Thoracic aorta endothelial cell (primary cell): Measurements from ENCODE around the gene FAM3D.

DNA sequence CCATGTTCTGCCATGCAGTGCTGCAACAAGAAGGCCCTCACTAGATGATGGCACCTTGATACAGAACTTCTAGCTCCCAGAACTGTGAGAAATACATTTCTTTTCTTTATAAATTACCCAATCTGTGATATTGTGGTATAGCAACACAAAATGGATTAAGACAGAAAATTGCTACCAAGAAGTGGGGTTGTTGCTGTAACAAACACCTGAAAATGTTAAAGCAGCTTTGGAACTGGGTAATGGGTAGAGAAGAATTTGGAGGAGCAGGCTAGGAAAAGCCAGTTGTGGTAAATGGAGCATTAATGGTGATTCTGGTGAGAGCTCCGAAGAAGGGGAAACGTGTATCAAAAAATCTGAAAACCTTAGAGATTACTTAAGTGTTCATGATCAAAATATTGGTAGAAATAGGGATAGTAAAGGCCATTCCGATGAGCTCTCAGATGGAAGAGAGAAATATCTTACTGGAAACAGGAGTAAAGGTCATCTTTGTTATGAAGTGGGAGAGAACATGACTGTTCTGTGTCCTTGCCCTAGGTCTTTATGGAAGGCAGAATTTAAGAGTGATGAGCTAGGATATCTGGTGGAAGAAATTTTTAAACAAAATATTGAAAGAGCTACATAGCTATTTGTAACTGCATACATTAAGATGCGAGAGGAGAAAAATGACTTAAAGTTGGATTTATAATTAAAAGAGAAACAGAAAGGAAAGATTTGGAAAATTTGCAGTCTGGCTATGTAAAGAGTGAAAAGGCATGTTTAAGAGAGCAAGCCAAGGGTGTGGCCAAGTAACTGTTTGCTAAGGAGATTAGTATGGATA, 27.0 kb downstream of the SLMAP start:
- CAGE, long polyA plus RNA = no peak

- CAGE, long polyA plus RNA = no peak
These were observed 2.6 kb upstream of the FLNB start for GRCh38 chr3:58005503-58006104.

GRCh38 chr3:58010107-58011095, 2.2 kb downstream of the FLNB start:
- CAGE, long polyA plus RNA = no peak

DNA sequence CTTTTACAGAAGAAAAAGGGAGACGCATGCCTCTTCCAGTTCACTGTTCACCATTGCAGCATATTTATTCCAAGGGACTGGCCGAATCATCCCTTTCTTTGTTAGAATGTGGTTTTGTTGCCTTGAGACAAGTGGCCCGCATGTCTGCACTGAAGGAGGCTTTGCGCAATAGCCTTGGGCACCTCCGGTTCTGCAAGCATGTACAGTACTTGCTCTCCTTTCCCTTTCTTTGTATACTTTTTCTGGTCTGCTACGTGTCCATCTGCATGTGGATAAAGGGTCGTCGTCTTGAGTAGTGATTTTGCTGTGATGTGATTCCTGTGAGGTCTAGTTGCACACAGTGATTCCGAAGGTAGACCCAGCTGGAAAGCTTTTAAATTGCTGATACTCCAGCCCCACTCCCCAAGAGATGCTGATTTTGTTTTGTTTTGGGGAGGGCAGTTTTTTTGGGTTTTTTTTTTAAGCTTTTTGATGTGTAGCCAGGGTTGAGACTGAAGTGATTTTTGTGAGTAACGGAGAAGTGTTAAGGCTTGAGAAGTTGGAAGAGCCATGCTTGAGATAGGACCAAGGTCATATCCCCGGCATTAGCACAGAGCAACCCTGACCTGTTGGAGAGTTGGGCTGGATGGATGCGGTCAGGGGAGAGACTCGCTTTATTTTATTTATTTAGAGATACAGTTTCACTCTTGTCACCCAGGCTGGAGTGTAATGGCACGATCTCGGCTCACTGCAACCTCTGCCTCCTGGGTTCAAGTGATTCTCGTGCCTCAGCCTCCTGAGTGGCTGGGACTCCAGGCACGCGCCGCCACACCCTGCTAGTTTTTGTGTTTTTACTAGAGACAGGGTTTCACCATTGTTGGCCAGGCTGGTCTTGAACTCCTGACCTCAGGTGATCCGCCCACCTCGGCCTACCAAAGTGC, 43.3 kb downstream of the FLNB start:
- CAGE, long polyA plus RNA = no peak

DNA sequence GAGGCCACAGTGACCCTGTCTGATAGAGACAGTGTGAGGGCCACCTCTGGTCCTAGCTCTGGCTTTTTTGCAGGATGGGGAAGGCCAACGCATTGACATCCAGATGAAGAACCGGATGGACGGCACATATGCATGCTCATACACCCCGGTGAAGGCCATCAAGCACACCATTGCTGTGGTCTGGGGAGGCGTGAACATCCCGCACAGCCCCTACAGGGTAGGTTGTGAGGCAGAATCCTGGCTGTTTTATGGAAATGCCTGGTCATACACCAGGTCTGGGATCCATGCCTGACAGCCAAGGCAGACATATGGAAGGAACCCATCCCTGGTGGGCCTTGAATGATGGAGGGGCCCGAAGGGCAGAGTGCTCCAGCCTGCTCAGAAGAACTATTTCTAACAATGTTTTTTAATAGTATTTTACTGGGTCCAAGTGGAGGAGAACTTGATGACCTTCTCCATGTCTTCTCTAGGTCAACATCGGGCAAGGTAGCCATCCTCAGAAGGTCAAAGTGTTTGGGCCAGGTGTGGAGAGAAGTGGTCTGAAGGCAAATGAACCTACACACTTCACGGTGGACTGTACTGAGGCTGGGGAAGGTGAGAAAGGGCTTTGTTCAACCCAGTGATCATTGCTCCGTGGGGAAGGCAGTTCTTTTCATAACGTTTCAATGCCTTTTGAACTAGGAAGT, 101.0 kb downstream of the FLNB start:
- CAGE, long polyA plus RNA = no peak

DNA sequence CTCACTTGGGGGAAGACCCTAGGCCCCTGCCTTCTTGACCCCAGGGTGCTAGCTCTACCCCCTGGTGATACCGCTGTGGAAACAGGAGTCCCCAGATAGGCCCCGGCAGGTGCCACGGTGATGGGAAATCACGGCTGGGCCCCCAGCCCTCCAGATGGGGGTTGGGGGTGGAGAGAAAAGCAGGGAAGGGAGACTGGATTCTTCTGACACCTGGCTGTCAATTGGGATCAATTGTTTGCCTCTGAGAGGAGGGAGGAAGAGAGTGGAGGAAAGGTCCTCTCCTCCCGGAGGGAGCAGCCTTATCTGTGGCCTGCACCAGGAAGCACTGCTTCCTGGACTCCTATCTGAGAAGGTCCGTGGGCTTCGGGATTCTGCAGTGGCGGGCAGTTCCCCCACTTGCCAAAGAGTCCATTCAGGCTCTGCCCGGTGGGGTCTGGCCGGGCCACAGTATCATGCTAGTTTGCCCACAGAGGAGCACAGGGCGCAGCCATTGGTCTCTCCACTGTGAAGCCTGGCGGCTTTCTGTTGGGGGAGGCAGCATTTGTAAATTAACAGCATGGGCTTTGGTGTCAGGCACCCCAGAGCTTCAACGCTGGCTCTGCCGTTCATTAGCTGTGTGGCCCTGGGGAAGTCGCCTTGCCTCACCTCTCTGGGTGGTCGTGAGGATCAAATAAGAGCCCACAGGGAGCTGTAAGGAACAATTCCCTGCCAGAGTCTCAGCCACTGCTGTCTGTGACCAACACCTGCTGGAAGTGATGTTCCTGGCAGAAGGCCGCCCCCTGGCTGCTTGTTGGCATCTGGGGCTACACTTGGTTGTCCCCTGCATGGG, 37.3 kb downstream of the DNASE1L3 start:
- CAGE, long polyA plus RNA = no peak

- CAGE, long polyA plus RNA = no peak
These were observed 32.6 kb downstream of the DNASE1L3 start for GRCh38 chr3:58178223-58178553.

DNA sequence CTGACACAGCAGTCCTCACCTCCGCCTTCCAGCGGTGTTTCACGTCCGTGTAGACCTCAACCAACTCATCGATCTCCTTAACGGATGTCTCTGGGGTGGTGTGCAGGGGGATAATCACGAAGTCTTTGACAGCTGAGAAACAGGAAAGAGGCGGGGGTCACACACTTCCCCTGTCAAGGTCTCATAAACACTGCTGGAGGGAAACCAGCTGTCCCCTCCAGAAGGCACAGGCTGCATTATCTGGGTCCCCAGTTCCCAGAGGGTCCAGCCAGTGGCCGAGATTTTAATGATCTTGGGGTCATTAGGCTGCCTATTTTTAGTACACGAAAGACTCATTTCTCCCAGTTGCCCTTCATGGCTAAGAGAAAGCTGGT, 9.8 kb downstream of the DNASE1L3 start:
- CAGE, long polyA plus RNA = no peak

DNA sequence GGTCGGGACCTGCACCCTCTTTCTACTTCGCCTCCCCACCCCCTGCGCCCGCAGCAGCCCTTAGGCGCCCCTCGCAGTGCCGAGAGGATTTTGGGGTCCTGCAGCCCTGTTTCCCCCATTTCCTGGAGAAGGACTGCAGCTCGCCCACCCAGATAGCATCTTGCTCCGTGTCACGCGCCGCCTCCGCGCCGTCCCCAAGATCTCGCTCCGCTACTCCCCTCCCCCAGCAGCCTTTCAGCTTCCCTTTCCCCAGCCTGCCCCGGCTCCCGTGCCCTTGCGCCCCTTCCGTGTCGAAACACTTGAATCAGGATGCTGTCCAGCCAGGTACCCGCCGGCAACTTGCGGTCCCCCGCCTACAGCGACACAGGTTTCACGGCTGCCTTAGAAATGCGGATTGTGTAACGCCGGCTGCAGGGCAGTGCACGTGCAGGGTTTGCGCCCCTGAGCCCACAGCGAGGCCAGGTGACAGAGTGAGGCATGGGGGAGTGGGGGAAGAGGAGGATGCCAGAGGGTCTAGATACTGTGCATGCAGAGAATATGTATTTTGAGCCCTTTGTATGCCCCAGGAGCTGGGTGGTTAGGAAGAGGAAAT, 687 bp downstream of the ABHD6 start:
- CAGE, long polyA plus RNA = no peak

DNA sequence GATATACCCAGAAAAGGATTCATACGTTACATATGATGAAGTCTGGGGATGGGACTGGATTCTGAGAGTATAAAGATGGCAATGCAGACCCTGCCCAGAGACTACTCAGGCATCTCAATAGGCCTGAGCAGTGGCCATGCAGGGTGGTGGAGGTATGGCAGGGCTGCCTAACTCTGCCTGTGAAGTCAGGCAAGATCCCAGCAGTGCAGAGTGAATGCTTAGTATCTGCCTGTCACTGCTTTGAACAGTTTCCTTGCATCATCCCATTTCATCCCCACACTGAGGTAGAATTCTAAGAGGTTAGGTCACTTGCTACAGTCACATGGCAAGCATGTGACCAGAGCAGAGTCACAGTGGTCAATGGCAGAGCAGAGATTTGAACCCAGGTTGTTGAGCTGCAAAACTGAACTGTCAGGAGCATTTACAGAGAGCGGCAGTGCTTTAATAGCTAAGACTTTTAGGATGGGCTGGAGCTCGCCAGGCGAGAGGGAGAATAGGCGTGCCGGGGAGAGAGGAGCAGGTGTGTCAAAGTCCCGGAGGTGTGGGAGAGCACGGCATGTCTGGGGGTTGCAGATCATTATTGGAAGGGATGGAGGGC, 4.1 kb downstream of the ABHD6 start:
- CAGE, long polyA plus RNA = no peak

DNA sequence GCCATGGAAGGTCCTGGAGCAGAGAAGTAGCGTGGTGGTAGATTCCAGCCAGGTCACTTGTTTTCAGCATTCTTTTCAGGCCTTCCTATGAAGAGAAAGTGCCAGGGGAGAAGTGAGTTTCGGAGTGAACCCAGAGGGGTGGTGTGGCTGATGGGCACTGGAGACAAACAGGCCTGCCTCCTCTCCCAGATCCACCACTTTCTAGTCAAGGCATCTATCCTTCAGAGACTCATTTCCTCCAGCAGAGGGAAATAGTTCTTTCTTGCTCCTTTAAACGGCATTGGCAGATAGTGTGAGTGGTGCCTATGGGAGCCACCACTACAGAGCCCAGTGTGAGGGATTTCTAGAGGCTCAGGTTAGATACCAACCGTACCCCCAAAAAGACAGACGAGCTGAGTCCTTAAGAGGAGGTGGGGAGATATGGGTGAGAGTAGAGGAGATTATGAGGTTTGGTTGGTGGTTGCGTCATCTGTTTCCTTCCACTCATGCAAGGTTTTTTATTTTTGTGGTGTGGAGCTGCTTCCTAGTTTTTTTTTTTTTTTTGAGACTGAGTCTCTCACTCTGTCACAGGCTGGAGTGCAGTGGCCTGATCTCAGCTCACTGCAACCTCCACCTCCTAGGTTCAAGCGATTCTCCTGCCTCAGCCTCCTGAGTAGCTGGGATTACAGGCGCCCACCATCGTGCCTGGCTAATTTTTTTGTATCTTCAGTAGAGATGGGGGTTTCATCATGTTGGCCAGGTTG, 21.4 kb downstream of the PXK start:
- CAGE, long polyA plus RNA = no peak

GRCh38 chr3:58486939-58487614, 4.8 kb upstream of the KCTD6 start:
- CAGE, long polyA plus RNA = no peak

DNA sequence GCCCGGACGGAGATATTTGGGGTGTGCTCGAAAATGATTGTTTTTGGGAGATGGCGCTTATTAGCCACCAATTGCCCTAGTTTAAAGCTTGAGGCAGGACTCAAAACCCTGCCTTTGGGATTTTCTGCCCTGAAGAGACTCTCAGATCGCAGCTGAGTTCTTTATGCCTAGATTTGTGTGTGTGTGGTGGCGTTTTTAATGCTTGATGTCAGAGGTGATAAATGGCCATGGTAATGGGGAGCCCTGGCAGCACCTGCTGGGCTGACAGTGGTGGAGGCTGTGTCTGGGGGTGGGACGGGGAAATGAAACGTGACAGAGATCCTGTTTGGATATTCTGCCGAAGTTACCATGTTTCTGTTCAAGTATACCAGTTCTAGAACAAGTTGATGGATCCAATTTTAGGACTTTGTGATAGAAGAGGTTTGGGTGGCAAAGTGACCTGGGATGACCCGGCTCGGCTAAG, 674 bp downstream of the KCTD6 start:
- CAGE, long polyA plus RNA = no peak

DNA sequence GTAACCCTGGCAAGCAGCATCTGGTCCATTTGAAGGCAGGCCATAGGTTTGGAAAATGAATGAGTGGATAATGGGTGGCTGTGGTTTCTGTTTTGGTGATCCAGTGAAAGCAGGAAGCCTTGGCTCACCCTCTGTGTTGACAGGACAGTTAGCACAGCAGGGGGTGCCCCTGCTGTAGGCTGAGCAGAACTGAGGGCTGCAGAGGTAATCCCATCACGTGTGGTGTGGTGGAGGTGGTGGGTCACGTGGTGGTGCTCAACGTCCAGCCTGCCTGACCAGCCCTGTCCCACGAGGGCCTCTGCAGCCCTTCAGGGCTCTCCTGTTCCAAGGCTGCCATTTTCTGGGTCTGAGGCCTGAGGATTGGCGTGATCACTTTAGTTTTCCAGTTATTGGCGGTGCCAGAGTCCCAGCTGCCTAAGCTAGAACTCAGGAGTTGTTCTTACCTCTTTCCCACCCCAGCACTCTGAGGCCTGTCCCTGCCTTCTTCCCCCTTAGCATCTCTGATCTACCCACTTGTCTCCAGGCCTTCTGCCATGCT, 15.9 kb downstream of the ACOX2 start:
- CAGE, long polyA plus RNA = no peak

GRCh38 chr3:58528683-58529085, 8.3 kb downstream of the ACOX2 start:
- CAGE, long polyA plus RNA = no peak

DNA sequence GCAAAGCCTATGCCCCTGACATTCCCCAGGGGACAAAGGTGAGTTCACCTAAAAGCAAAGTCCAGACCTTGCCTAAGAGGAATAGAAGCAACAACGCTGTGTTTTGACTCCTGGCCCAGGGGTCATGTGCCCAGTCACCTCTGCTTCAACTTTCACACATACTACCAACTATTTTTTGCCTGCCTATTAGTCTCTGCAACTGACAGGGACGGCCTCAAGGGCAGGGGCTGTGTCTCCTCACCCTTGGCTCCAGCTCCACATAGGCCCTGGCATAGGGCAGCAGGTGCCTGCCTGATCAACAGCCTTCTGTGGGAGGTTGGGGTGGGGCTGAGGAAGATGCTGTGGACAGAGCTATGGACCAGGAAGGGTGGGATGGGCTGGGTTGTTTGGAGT, 41.9 kb downstream of the FAM3D start:
- CAGE, long polyA plus RNA = no peak

DNA sequence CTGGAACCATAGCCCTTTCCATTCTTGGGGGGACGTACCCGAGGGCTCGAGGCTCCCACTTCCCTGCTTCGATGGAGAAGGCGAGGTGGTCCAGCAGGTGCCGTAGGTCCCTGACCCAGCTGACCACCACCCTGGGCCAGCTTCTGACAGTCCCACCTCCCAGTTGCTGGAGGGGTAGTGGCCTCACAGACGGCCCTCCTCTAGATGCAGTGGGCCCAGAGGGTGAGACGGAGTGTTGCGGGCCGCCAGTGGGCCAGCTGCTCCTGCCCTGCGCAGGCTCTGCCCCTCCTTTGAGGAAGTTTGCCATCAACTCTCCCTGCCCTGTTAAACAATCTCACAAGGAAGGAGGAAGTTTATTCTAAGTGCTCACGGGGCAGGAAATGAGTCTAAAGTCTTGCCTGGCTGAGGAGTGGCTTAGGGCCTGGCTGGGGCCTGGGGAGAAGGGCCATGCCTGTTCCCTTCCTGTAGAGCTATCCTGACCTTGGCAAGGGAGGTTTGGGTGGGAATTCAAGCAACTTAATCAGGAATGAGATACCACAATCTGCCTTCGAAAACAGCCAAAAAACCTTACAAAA, at the start of gene FAM3D:
Gene FAM3D (minus strand): TSS at position 237 of the 575 bp plus-strand sequence.
- CAGE, long polyA plus RNA = no peak

- CAGE, long polyA plus RNA = no peak
These were observed 176.0 kb upstream of the FAM3D start for GRCh38 chr3:58842459-58843046.

GRCh38 chr3:59424655-59425252, 374.9 kb upstream of the CFAP20DC start:
- CAGE, long polyA plus RNA = no peak

DNA sequence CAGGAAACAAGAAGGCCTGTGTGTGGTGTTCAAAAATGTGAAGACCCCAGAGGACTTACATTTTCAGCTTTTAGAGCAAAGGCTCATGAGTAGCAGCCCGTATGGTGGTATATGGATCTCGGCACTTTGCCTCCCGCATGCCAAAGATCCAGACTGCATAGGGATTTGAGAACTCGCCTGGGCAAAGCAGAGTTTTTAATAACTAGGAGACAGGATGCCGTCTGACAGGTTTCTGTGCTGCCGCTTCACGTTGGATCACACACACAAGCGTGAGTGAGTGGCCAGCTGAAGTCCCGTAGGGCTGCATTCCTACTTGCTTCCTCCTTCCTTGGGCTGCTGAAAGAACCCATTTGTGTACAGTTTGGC, 604.2 kb upstream of the CFAP20DC start:
- CAGE, long polyA plus RNA = no peak